PC-3 (cell line): ENCODE data around the genes DNAJC25 and KIAA1958.

- RAMPAGE, long total RNA = no peak
Observed at GRCh38 chr9:111038640-111039397, 549 bp upstream of the LPAR1 start.

GRCh38 chr9:111525823-111526008 is 737 bp downstream of the ZNF483 start:
- RAMPAGE, long total RNA = no peak

DNA sequence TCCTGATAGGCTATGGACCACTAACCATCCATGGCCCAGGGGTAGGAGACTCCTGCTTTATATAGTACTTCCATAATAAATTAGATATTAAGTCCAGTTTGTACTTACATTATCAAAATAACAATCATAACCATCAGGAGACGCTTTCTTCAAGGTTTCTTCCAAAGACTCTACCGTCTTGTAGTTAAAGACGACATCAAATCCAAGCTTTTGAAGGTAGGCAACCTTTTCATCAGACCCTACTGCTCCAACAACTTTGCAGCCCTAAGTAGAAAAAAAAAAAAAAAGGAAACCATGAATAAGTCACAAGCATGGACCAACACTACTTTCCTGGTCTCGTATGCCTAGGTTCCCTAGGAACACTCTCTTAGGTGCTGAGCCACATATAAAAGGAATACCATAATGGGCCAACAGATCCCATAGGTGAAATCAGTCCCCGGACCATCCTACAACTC is 20.7 kb downstream of the PTGR1 start:
- RAMPAGE, long total RNA = no peak

GRCh38 chr9:111604742-111605500 is 5.5 kb upstream of the PTGR1 start:
- RAMPAGE, long total RNA = no peak

- RAMPAGE, long total RNA = no peak
Observed at GRCh38 chr9:111610032-111610532, 10.6 kb upstream of the PTGR1 start.

DNA sequence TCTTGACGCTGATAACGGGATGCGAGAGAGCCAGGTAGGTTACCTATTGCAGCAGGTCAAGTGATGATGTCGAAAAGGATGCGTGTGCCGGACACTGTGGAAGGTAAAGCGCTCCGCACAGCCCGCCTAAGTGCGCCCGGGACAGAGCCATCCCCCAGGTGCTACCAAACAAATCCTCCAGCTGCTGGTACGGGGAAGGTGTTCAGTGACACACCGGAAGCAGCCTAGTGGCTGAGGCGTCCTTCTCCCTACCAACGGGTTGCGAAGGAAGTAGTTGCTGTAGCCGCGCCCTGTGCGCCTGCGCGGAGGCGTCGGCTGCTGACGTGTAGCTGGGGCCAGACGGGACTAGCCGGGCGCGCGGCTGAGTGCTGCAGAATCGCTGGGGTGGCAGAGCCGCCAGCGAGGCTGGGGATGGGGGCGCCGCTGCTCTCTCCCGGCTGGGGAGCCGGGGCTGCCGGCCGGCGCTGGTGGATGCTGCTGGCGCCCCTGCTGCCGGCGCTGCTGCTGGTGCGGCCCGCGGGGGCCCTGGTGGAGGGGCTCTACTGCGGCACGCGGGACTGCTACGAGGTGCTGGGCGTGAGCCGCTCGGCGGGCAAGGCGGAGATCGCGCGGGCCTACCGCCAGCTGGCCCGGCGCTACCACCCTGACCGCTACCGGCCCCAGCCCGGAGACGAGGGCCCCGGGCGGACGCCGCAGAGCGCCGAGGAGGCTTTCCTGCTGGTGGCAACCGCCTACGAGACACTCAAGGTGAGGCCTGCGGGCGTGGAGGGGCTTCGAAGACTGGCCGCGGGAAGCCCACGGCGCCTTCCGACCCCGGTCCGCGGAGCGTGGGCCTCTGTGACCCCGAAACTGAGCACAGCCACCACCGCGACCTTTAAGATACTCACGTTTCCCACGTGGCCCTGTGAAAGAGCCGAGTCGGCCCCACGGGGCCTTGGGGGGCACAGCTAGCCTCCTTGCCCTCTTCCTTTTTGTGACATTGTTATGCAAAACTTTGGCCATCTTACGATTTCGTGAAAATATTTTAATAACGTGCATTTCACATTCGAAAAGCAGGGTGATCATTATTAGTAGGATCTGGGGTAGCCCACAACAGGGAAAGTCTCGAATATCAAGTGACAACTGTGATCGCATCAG is at the start of gene DNAJC25:
DNAJC25 (plus strand) TSS at position 338 of the 1,137 bp plus-strand sequence.
- RAMPAGE, long total RNA = no peak

GRCh38 chr9:111632134-111632613 is 1.0 kb downstream of the DNAJC25 start:
- RAMPAGE, long total RNA = no peak

GRCh38 chr9:112040656-112041550 is 134.2 kb downstream of the SUSD1 start:
- RAMPAGE, long total RNA = no peak

GRCh38 chr9:112049158-112049861 is 125.8 kb downstream of the SUSD1 start:
- RAMPAGE, long total RNA = no peak

DNA sequence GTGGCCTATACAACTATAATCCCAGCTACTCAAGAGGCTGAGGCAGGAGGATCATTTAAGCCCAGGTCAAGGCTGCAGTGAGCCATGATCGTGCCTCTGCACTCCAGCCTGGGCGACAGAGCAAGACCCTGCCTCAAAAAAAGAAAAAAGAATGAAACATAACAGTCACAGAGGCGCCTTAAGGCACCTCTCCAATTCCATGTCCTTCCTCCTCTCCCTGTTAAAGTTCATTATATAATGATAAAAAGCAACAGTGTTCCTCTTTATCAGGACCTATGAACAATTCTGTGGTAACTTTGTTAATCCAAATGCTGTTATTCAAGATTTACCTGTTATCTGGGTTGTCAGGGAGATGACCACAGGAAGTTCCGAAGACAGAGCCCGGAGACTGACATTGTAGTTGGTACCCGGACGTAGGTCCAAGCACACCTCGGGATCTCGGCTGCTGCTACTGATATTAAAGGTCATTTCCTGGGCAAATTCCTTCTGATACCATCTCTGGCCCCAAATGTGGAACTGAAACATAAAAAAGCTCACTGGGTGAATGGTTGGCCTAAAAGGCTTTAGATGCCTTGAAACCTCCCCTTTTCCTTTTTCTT is 96.8 kb downstream of the SUSD1 start:
- RAMPAGE, long total RNA = no peak

DNA sequence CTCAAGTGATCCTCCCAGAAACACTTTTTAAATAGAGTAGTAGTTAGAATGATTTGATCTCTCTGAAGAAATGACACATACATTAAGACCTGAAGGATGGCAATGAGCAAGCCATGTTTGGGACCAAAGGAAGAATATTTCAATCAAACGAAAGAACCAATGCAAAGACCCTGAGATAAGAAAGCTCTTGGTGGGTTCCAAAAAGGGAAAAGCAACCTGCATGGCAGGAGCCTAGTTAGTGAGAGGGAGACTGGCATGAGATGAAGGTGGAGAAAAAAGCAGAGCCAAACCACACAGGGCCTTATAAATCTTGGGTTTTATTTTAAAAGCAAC is 46.5 kb downstream of the SUSD1 start:
- RAMPAGE, long total RNA = no peak

DNA sequence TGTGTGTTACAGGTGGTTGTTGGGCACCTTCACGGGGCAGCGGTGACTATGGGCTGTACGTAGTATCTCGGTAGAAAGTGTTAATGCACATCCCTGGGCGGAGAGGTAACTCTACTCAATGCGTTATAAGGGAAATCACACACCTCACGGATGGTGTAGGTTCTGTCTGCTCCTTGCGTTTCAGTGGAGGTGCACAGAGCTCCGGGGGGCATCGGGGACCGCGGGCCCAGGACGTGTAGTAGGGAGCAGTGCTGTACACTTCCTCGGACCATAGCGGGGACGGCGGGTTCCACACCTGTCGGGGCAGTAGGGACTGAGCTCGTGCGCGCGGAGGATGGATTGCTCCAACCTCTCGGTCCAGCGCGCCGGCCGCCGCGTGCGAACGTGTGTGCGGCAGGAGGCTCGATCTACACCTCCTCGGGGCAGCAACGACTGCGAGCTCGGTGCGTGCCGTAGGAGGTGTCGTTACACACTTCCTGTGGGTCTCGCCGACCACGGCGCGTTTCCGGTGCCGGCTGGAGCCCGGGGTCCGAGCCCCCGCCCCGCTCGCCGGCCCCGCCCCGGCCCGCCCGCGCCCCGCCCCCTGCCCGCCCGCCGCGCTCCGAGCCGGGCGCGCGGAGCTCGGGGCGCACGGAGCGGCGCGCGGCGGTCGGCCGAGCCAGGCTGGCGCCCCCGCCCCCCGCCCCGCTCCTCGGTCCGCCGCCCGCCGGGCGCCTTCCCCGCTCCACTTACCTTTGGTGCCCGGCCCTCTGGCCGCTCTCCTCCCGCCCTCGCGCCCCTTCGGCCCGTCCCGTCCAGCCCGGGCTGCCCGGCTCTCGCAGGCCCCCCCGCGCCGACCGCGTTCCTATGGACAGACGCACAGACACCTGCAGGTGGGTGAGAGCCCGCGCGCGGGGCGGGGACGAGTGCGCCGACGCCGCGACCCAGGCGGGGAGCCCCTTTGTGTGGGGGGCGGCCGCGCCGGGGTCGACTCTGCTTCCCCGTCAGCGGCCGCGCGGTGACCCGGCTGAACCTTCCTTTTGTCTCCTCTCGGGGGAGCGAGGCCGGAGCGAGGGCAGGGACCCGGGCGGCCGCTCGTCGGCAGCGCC is at the start of gene KIAA1958:
KIAA1958 (plus strand) TSS at position 581 of the 1,088 bp plus-strand sequence.
- RAMPAGE, long total RNA = no peak

- RAMPAGE, long total RNA = no peak
Observed at GRCh38 chr9:112531636-112532138, 45.1 kb downstream of the KIAA1958 start.

DNA sequence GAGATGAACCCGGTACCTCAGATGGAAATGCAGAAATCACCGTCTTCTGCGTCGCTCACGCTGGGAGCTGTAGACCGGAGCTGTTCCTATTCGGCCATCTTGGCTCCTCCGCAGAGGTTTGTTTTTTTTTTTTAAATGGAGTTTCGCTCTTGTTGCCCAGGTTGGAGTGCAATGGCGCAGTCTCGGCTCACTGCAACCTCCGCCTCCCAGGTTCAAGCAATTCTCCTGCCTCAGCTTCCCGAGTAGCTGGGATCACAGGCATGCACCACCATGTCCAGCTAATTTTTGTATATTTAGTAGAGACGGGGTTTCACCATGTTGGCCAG is 53.5 kb downstream of the SNX30 start:
- RAMPAGE, long total RNA = no peak

DNA sequence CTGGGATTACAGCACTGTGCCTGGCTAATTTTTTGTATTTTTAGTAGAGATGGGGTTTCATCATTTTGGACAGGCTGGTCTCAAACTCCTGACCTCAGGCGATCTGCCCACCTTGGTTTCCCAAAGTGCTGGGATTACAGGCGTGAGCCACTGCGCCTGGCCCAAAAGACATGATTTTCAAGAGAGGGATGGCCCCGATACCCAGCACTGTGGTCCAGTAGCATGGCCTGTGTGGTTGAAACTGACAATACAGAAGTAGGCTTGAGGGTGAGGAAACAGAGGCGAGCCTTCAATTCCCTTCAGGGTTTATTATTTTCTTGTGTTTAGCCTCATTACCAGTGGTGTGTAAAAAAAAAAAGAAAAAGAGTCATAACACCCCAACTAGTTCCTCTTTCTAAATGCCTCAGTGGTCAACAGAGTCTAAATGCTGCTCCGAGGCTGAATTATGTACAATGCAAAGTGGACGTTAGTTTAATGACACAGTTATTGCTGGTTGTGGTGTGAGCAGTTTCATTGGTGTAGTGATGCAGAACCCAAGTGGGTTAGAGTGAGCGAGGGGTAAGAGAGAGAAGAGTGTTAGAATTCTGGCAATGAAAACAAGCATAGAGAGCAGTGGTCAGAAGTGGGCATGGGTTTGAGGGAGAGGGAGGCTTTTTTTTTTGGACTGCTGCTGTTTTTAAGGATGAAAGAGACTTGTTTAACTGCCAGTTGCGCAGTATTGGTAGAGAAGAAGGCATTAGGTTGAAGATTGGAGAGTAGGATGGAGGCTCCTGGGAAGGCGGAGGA is 58.9 kb downstream of the SNX30 start:
- RAMPAGE, long total RNA = no peak

DNA sequence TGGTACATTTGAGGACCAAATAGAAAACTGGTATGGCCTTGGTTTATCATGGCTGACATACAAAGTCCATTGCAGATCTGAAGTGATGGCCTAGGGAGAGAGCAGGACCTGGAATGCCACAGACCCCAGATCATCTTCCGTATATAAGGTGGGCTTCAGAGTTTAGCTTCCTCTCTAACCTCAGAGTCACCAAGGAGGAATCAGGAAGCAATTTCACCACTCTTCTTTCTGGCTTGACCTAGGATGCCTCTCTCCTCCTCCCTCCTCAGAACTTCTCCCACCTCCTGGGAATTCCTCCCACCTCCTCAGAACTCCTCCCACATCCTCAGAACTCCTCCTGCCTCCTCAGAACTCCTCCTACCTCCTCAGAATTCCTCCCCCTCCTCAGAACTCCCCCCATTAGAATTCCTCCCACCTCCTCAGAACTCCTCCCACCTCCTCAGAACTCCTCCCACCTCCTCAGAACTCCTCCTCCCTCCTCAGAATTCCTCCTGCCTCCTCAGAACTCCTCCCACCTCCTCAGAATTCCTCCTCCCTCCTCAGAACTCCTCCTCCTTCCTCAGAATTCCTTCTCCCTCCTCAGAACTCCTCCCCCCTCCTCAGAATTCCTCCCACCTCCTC is 24.1 kb downstream of the SLC46A2 start:
- RAMPAGE, long total RNA = no peak

- RAMPAGE, long total RNA = no peak
Observed at GRCh38 chr9:113350097-113350621, 818 bp downstream of the BSPRY start.

DNA sequence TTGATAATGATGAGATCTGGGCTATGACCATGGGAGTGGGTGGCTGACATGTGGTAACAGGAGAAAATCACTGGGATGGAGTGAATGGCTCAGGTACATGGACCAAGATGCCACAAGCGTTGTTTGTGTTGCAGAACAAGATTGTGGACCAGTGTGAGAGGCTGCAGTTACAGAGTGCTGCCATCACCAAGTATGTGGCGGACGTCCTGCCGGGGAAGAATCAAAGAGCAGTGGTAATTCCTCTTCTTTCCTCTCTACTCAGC is 4.7 kb downstream of the BSPRY start:
- RAMPAGE, long total RNA = no peak

GRCh38 chr9:113411031-113411211 is 374 bp downstream of the C9orf43 start:
- RAMPAGE, long total RNA = no peak

- RAMPAGE, long total RNA = no peak
Observed at GRCh38 chr9:113503726-113504265, 40.3 kb downstream of the RGS3 start.